H1 (cell line): Measurements from ENCODE around the genes ZRANB2 and DNAJB4.

DNA sequence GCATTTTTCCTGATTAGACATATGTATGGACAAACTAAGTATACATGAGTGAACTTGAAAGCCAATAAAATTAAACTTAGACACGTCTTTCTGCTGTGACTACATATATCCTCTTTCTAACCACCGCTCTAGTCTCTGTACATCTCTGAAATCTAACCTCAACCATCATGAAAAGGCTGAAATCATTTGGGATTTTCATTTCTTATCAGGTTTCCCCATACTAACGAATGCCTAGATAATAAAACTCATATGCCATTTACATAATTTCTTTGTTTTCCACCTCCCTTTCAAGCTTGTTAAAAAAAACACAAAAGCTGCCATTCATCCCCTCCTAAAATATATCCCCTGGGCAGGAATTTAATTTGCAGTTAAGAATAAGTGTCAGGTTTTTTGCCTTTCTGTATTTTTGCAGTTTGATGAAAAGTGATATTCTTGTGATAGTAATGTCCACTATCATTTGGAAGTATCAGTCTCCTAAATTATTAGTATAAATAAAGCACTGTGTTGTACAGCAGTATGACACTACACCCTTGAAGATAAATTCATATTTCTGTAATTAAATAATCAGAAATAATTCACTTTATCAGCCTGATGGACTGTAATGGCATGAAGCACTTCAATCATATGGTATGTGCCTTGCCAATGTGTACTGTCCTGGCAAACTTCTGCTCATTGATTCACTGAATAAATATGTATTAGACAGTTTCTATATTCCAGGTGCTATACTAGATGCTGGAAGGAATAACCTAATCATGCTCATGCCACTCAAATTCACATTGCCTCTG, 37.7 kb downstream of the PTGER3 start:
- RRBS: no CpG with 5 or more reads among the region's 3 CpGs
CAGE:
- cytosol, long polyA plus RNA: no peak
- long polyA plus RNA: no peak
- nucleus, long polyA plus RNA: no peak

DNA sequence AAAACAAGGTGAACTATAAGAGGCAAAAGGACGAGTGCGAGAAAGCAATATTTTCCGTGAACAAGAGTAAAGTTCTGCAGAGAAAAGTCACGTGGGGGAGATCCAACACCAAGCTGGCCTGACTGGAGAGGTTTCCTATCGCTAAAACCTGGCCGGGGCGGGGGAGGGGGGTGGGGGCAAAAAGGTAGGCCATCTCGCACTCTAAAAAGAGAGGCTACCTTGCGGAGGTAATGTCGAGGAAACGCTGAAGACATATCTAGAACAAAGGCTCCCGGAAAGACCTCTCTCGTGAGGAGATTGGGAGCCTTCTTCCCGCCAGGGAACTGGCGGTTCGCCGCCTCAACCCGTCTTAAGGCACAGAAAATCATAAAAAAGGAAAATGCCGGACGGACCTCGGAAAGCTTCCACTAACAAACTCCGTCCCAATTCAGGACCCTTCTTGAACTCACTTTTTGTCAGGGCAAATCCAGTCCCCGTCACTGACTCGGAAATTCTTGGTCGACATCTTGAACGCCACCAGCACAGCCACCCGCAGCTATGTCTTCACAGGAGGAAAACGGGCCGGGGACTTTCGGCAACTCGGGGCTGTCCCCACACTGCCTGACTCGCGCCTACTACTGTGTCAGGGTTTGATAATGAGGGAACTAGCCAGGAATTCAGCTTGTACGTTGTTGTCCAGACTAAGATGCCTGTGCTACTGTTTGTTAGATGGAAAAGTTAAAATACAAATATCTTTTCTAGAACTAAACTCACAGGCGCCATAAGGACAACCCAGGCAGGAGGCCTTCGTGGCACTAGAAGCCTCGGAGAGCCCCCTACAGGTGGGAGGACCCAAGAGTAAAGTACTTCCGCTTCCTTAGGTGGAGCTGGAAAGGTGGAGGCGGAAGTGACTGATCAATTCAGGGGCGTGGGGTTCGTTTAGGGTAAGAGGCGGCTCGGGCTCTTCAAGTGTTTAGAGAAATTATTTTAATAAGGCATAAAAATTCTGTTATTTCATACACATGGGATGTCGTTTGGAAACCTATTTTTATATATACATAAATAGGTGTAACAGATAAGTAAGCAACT, at the start of gene ZRANB2:
ZRANB2 (minus strand) TSS at position 545 of the 1,068 bp plus-strand sequence.
- RRBS: 0% methylated on average over 1 of the region's 44 CpGs
CAGE:
- cytosol, long polyA plus RNA: start-site peak on the minus strand centred at position 530 of the sequence, 31 bp wide, 2,761 reads
- long polyA plus RNA: start-site peak on the minus strand centred at position 522 of the sequence, 89 bp wide, 3,544 and 3,343 reads in 2 replicates
- nucleus, long polyA plus RNA: start-site peak on the minus strand centred at position 531 of the sequence, 46 bp wide, 4,297 reads; start-site peak on the plus strand centred at position 868 of the sequence, 19 bp wide, 38 reads

DNA sequence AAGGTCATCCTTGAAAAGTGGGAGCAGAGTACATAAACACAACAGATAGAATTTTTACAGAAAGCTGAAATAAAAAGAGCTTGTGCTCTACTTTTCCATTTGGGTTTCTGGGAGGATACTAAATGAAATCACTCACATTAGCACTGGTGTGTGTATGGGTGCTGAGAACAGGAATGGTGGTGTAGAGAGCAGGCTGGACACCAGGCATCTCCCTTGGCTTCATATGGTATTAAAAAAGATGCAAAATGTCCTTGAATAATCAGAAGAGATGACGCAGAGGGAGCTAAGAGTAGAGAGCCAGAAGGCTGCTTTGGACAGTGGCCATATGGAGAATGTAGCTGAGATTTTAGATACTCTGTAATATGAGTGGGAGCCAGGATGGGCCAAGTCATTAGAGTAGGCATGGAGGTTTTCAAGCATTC, 112.3 kb upstream of the ZRANB2 start:
- RRBS: no CpG with 5 or more reads among the region's 1 CpG
CAGE:
- cytosol, long polyA plus RNA: no peak
- long polyA plus RNA: no peak
- nucleus, long polyA plus RNA: no peak

DNA sequence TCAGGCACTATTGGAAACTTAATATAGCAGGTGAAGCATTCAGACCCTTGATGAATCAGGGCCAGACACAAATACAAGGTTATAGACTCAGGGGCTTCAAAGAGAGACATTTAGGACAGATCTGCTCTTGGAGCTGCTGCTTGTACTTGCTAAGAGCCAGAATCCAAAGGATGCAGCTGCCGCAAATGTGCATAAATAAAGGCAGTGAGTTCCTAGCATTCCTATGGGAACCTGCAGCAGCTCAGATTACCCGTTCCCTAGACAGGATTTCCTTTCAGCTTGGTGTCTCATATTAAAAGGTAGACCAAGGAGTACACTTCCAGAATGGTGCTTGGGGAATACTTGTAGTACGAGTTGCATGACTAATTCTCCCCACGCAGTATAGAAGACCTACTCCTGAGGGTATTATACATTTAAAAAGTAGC, 9.7 kb upstream of the LRRC53 start:
- RRBS: no CpG with 5 or more reads among the region's 4 CpGs
CAGE:
- cytosol, long polyA plus RNA: no peak
- long polyA plus RNA: no peak
- nucleus, long polyA plus RNA: no peak

GRCh38 chr1:74714969-74715199, 18.0 kb downstream of the CRYZ start:
CAGE:
- cytosol, long polyA plus RNA: no peak
- long polyA plus RNA: no peak
- nucleus, long polyA plus RNA: no peak

- RRBS: no CpG with 5 or more reads among the region's 6 CpGs
CAGE:
- cytosol, long polyA plus RNA: no peak
- long polyA plus RNA: no peak
- nucleus, long polyA plus RNA: no peak
Measured at GRCh38 chr1:74733722-74734160, 789 bp downstream of the TYW3 start.

DNA sequence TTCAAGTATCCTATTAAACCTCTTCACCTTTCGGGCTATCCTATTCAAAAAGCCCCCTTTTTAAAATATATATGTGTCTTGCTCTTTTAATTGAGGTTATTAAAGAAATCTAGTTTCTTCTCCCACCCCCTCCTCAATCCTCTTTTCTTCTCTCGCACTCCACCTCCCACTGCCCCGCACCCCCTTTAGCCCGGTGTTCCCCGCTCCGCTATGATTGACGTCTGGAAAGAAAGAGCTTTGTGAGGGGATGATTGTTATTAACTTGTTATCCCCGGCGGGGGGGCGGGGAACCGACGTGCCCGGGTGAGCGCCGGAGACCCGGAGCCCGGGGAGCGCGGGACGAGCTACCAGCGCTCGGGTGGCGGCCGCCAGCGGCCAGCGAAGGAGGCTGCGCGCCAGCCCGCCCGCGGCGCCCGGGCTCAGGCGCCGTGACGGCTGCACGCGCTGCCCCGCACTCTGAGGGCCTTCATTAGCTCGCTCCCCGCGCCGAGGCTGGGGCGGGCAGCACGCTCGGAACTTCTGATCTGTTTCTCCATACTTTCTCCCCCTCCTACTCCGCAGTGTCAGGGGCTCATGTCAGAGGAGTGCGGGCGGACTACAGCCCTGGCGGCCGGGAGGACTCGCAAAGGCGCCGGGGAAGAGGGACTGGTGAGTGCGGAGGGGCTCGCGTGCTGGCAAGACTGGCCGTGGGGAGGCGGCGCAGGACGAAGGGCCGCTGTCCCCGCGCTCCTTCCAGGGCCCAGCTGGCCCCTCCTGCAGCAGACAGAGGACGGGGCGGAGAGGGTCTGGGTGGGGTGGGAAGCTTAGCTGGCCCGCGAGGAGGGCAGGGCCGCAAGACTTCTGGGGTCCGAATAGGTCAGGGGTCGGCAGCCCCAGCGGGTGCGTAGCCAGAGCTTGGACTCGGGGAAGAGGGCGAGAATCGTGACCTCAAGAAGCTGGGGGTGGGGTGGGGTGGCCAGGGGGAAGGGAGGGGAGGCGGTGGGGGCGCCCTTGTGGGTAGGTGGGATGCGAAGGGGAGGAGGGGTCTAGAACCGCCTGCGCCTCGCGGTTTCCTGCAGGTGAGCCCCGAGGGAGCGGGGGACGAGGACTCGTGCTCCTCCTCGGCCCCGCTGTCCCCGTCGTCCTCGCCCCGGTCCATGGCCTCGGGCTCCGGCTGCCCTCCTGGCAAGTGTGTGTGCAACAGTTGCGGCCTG, 2.2 kb downstream of the LHX8 start:
- RRBS: under 1% methylated on average over 17 of the region's 96 CpGs
CAGE:
- cytosol, long polyA plus RNA: no peak
- long polyA plus RNA: no peak
- nucleus, long polyA plus RNA: no peak

- RRBS: no CpG with 5 or more reads among the region's 3 CpGs
CAGE:
- cytosol, long polyA plus RNA: no peak
- long polyA plus RNA: no peak
- nucleus, long polyA plus RNA: no peak
Measured at GRCh38 chr1:75789631-75790668, 3.9 kb downstream of the RABGGTB start.

GRCh38 chr1:76083182-76083681, 8.7 kb downstream of the ST6GALNAC3 start:
- RRBS: no CpG with 5 or more reads among the region's 10 CpGs
CAGE:
- cytosol, long polyA plus RNA: no peak
- long polyA plus RNA: no peak
- nucleus, long polyA plus RNA: no peak

- RRBS: no CpG with 5 or more reads among the region's 1 CpG
CAGE:
- cytosol, long polyA plus RNA: no peak
- long polyA plus RNA: no peak
- nucleus, long polyA plus RNA: no peak
Measured at GRCh38 chr1:76138009-76138682, 63.6 kb downstream of the ST6GALNAC3 start.

GRCh38 chr1:76285705-76286167, 211.2 kb downstream of the ST6GALNAC3 start:
- RRBS: no CpG with 5 or more reads among the region's 4 CpGs
CAGE:
- cytosol, long polyA plus RNA: no peak
- long polyA plus RNA: no peak
- nucleus, long polyA plus RNA: no peak

DNA sequence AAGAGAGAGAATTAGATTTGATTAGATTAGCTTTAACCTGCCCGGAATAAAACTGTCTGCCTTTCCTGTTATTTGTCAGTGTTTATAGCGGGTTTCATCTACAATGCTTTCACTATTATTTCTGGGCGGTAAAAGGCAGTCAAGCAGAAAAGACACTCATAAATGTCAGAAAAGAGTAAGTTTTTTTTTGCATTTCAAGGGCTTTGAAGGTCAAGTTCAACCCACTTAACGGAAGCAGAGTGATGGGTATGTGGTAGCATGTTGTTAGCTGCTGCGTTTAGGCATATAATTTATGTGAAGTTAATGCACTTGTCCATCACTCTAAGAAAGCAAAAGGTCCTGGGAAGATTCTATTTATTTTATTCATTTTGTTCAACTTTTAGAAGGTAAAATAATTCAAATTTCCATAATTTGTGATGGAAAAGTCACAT, 220.0 kb downstream of the ST6GALNAC3 start:
- RRBS: no CpG with 5 or more reads among the region's 5 CpGs
CAGE:
- cytosol, long polyA plus RNA: no peak
- long polyA plus RNA: no peak
- nucleus, long polyA plus RNA: no peak

DNA sequence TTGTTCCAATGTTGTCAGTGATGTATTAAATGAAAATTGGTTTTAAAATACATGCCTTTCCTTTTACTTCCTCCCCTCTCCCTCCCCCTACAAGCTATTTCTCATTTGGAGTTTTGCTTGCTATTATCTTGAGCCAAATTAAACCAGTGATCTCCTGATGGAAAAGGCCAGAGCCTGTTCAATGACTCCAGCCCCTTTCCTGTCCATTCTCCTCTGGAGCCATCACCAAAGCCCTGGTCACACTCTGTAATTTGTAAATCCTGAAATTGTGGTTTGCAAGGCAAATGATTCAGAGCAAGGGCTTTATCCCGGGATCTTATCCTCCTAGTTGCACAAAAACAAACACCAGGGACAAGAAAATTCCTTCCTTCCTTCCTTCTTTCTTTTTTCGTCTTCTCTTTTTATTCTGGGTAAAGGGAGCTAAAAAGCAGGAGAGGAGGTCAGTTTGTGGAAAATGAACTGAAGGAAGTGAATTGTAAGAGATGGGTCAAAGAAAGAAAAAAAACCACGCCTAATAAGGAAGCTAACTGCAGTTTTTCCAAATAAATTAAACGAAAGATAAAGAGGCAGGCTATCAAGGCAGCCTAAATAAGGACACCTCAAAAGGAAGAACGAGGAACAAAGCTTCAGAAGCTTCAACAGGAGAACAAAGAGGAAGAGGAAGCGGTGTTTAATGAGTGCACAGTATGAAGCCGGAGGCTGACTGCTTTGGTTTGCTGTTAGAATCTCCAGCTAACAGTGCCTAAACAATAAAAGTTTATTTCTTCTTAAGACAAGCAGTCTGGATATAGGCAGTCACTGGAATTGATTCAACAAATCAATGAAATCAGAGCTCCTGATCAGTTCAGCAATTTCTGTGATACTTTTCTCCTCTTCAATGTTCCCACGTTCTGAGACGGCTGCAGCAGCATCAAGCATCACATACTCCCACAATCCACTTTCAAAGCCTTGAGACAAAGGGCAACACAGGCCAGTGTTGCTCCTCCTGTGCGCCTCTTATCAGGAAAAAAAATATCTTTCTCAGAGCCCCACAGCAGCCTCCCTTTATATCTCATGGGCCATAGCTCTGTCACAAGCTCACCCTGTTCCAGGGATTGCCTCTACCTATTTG, 365.9 kb upstream of the ST6GALNAC5 start:
- RRBS: no CpG with 5 or more reads among the region's 10 CpGs
CAGE:
- cytosol, long polyA plus RNA: no peak
- long polyA plus RNA: no peak
- nucleus, long polyA plus RNA: no peak

- RRBS: 94% methylated on average over 2 of the region's 4 CpGs
CAGE:
- cytosol, long polyA plus RNA: no peak
- long polyA plus RNA: no peak
- nucleus, long polyA plus RNA: no peak
Measured at GRCh38 chr1:76958499-76959203, 91.4 kb downstream of the ST6GALNAC5 start.

DNA sequence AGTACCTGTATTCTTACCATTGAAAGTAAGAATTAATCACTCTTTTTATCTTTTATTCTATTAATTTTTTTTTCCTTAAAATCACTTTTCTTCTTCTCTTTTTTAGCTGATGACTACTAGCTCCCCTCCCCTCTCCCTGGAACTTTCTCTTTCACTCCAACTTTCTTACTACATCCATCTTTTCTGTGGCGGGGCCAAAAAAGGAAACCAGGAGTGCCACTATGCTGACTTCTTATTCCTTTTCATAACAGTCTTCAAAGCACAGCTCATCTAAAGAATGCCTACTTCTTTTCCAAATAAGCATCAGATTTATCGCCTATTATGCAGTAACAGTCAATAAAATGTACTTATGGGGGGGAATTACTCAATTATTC, 36.1 kb downstream of the FUBP1 start:
- RRBS: no CpG with 5 or more reads among the region's 2 CpGs
CAGE:
- cytosol, long polyA plus RNA: no peak
- long polyA plus RNA: no peak
- nucleus, long polyA plus RNA: start-site peak on the minus strand centred at position 127 of the sequence, 9 bp wide, 6 reads

GRCh38 chr1:77983245-77984265, 4.7 kb upstream of the FUBP1 start:
- RRBS: no CpG with 5 or more reads among the region's 11 CpGs
CAGE:
- cytosol, long polyA plus RNA: no peak
- long polyA plus RNA: no peak
- nucleus, long polyA plus RNA: no peak

DNA sequence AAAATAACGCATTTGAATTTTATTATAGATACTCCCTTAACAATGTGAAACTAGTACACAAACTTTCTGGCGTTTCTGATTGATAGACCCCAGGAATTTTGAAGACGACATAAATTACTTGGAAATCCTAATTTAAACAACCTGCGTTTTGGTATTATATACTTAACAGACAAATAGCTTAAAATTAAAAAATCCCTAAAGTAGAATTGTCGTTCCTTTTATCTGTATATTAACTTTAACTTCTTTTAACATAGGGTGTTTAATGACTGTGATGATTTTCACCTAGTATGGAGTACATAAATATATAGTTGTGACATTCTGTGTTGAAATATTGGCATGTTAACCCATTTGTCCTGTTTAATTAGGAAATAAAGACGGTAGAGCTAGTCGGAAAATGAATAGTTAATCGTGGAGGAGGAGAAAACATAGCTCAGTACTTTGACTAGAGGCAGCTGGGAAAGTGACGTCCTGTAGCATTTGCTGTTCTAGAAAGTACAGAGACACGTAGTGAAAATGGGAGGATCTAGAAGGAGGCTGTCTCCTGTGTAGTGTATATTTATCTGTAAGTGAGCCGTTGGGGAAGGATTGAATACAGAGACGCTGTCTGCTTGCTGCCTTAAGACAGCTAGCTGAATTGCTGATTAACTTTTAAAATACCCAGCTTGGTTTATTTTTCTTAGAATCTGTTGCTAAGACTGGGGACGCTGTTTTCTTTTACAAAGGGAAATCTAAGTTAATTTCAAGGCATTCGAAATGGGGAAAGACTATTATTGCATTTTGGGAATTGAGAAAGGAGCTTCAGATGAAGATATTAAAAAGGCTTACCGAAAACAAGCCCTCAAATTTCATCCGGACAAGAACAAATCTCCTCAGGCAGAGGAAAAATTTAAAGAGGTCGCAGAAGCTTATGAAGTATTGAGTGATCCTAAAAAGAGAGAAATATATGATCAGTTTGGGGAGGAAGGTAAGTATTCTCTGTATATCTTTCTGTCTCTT, at the start of gene DNAJB4:
DNAJB4 (plus strand) TSS at position 582 of the 996 bp plus-strand sequence.
- RRBS: no CpG with 5 or more reads among the region's 17 CpGs
CAGE:
- cytosol, long polyA plus RNA: no peak
- long polyA plus RNA: no peak
- nucleus, long polyA plus RNA: no peak

DNA sequence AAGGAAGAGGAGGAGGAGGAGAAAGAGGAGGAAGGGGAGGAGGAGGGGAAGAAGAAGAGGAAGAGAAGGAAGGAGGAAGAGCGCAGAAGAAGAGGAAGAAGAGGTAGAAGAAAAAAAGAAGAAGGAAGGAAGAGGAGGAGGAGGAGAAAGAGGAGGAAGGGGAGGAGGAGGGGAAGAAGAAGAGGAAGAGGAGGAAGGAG, 513.4 kb upstream of the ADGRL4 start:
- RRBS: no CpG with 5 or more reads among the region's 1 CpG
CAGE:
- cytosol, long polyA plus RNA: no peak
- long polyA plus RNA: no peak
- nucleus, long polyA plus RNA: no peak

CAGE:
- cytosol, long polyA plus RNA: no peak
- long polyA plus RNA: no peak
- nucleus, long polyA plus RNA: no peak
Measured at GRCh38 chr1:79705313-79705512, 698.7 kb upstream of the ADGRL4 start.

DNA sequence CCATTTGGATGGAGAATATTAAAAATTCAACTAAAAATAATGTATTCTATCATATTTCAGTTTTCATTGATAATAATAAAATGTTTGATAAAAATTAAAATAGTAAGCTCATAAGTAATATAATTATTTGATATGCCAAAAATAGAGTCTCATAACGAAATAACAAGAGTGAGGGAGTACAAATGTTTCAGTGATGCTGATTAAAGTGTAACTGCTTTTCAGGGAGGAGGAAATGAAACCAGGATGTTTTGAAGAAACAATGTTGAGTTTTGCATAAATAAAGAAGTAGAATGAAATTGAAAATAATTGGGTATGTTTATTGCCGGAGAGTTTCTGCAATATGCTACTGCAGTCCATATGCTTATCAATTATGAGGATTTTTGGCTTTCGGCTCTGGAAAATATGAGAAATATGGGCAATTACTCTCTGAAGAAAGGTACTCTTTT, 1159.7 kb upstream of the ADGRL2 start:
- RRBS: no CpG with 5 or more reads among the region's 3 CpGs
CAGE:
- cytosol, long polyA plus RNA: no peak
- long polyA plus RNA: no peak
- nucleus, long polyA plus RNA: no peak